Umbilical cord (tissue), 2 donors: Measurements from ENCODE around the genes CRYL1 and MICU2.

DNA sequence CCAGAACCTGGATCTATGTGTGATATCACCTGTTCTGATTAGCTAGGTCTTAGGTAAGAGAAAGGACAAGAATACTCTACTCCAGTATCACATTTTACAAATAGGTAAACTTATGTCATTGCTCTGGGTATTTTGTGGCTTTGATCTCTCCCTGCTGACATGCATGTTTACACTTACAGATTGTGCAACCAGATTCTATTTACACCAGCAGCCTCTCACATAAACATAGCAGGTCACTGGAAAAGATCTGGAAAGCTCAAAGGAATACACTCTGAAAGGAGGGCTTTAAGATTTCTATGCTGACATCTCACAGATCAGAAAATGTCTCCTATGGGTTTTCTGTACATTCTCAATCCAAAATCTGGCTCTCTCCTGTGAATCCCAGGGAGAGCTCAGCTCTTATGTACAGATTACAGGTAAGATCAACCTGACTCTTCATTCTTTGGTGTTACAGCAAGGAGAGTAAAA, 691.7 kb downstream of the TUBA3C start:
- RAMPAGE, long total RNA = no peak

DNA sequence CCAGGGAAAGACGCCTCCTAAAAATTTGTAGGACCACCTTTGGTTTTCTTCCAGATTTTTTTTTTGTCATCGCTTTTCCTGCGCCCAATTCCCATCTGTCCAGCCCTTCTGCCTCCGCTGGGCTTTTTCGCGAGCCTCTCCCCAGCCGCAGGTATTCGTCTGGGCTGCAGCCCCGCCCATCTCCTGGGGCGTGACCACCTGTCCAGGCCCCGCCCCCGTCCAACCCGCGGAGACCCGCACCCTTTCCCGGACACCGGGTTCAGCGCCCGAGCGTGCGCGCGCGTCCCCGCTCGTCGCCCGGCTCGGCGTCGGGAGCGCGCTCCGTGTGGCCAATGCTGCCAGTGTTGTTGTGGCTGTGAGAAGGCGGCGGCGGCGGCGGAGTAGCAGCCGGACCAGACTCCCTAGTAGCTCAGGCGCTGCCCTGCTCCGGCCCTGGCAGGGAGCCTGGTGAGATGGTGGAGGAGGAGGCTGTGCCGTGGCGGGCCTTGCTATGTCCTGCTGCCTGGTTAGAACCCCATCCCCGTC, 553.3 kb downstream of the TUBA3C start:
- RAMPAGE, long total RNA = no peak

DNA sequence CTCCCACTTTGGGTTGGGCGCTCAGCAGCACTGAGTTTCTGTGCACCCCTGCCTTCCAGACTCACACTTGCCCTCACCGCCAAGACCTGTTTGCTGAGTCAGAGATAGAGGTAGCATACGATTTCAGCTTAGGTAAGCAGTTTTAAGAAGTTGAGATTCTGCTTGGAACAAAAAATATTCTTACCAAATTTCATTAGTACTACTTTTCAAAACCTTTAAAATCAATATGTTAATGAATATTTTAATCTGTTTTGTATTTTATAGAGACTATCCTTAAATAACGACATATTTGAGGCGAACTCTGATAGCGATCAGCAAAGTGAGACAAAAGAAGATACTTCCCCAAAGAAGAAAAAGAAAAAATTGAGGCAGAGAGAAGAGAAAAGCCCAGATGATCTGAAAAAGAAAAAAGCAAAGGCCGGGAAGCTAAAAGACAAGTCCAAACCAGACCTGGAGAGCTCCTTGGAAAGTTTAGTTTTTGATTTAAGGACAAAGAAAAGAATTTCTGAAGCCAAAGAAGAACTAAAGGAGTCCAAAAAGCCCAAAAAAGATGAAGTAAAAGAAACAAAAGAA, 12.8 kb downstream of the MPHOSPH8 start:
- RAMPAGE, long total RNA = no peak

- RAMPAGE, long total RNA = no peak
Measured at GRCh38 chr13:19684717-19685560, 51.5 kb downstream of the MPHOSPH8 start.

DNA sequence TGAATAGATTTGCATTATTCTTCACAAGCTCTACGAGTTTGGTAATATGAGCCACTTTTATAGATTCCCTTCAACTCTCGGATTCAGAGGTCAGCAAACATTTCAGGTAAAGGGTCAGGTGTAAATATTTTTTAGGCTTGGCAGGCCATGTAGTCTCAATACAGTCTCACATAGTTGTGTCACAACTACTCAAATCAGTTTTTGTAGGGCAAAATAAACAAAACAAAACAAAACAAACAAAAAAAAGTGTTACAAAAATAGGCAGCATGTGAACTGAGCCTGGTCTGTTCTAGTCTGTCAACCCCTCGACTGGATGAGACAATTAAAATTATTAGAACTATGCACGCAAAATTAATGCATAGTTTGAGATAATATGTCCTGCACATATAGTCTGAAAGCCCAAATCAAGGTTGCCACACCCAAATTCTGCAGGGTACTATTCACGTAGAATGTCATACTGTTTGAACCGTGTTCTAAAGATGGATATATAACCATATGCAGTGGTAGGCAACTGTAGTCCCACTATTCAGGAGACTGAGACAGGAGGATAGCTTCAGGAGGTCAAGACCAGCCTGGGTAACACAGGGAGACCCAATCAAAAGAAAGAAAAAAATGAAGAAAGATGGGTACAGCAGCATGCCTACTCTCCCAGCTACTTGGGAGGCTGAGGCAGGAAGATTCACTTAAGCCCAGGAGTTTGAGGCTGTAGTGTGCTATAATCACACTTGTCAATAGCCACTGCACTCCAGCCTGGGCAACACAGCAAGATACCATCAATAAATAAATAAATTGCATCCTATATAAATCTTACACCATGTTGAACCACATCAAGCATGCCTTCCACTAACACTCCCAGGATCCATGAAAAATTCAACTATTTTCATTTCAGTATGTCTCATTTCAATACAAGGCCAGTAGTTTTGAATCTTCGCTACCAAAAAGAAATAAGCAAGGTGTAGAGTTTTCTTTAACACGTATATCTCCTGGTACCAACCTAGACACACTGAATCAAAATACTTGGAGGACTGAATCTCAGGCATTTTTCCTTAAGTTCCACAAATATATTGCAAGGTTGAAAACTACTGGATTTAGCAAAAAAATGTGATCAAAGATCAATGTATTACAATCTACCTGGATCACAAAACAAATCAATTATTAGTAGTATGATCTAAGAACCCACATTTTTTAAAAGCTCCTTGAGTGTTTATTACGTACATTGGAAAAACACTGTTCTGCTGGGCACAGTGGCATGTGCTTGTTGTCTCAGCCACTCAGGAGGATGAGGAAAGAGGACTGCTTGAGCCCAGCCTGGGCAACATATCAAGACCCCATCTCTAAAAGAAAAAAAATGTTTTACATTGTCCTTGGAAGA, 56.9 kb downstream of the PSPC1 start:
- RAMPAGE, long total RNA = no peak

DNA sequence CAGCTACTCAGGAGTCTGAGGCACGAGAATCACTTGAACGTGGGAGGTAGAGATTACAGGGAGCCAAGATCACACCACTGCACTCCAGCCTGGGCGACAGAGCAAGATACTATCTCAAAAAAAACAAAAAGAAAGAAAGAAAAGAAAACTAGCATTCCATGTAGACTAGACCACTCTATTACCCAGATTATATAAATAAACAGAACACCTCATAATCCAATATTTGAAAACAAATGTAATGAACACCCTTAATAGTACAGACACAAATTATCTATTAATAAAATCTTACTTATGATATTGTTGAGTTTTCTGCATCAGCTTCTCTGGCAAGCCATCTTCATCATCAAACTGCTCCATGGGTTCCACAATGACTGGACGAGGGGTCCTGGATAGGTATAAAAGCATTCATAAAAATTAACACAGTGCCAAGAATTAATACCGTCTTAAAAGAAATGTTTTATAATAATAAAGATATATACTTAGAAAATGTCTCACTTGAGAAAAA, 23.7 kb downstream of the PSPC1 start:
- RAMPAGE, long total RNA = no peak

DNA sequence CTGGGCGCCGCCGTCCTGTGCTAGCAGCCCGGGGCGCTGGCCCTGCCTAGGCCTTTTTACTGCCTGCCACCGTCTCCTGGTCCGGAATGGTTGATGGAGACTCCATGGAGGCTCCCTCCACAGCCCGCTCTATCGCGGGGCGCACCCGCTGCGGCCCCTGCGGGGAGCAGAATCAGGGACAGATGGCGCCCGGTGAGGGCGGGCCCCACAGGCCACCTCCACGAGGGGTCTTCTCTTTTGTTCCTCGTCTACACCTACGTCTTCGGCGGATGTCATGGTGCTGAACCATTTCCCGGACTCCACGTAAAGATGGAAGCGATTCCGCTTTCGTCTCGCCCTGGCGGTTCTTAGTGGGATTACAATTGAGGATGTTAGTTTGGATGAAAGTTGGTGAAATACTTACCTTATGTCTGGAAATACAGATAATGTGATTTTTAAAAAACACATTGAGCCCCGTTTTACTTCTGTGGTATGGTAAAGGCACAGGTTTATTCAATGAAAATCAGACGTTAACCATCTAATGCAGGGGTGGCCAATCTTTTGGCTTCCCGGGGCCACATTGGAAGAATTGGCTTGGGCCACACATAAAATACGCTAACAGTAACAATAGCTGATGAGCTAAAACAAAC, 1.3 kb upstream of the ZMYM5 start:
- RAMPAGE, long total RNA = no peak

GRCh38 chr13:19959131-19959929, 803 bp downstream of the ZMYM2 start:
- RAMPAGE, long total RNA = no peak

- RAMPAGE, long total RNA = start-site peak on the minus strand at chr13:20525828-20525839, 24 and 18 reads in 2 replicates
Measured at GRCh38 chr13:20525682-20526732, at the start of gene CRYL1. Gene CRYL1 (minus strand): TSS chr13:20525857.

DNA sequence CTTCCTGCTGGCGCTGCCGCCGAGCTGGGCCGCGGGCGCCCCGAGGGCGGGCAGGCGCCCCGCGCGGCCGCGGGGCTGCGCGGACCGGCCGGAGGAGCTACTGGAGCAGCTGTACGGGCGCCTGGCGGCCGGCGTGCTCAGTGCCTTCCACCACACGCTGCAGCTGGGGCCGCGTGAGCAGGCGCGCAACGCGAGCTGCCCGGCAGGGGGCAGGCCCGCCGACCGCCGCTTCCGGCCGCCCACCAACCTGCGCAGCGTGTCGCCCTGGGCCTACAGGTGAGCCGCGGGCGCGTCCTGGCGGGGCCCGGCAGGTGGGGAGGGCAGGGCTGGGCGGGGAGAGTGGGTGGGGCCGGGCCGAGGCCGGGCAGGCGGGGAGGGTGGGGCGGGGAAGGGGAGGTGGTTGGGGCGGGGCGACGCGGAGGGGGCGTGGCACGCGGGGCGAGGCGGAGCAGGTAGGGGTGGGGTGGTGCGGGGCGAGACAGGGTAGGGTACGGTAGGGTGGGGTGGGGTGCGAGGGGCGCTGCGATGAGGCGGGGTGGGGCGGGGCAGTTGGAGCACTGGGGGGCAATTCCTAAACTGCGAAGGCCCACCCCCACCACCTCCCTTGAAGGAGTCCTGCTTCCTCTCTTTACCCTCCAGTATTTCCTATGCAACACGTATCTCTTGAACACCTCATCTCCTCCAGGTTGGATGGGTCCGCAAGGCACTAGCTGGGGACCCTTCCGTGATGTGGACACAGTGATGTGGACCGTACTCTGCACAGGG, 699 bp downstream of the IL17D start:
- RAMPAGE, long total RNA = no peak

DNA sequence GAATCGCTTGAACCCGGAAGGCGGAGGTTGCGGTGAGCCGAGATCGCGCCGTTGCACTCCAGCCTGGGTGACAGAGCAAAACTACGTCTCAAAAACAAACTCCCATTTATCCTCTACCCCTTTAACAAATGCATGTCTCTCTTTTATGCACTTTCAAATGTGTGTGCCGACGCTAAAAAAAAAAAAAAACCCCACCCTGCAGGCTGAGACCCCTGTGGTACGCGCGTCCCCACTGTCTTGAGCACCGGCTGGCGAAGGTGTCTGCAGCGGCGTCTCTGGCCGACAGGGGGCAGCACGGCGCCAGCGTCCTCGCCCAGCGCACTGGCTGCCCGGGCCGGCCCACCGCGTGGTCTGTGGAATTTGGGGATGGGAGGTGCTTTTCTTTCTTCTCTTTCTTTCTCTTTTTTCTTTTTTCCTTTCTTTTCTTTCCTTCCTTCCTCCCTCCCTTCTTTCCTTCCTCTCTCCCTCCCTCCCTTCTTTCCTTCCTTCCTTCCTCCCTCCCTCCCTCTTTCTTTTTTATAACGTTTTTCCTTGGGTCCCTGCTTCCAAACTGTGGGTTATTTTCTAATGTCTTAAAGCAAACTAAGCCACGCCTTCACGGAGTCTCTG, 9.1 kb downstream of the IL17D start:
- RAMPAGE, long total RNA = no peak

DNA sequence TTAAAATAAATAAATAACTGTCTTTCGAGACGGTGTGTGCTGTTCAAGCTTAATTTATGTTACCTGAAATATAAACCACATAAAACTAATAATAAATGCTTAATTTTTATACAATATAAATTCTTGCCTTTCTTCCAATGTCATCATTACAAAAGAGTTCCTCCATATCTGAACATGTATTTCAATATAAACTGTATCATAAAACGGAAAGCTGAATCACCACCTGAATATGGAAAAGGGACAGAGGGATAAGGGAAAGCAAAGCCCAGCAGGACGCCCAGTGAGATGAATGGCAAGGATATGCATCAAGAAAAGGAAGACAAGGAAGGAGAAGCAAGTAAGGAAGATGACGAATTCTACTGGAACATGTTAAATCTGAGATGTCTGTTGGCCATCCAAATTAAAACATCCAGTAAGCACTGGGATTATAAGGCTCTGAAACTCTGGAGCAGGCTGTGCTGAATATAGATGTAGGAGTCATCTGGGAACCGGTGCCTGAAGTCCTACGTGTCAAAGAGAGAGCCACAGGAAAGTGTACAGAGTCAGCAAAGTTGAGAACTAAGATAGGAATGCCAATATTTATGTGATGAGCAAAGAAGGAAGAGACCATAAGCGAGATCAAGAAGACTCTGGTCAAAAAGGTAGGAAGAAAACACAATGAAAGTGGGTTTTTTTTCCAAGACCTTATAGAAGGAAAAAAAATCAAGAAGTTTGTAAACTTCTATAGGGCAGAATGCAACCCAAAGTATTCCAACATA, 50.9 kb upstream of the EEF1AKMT1 start:
- RAMPAGE, long total RNA = no peak

- RAMPAGE, long total RNA = no peak
Measured at GRCh38 chr13:20901954-20902586, 476 bp downstream of the XPO4 start.

- RAMPAGE, long total RNA = no peak
Measured at GRCh38 chr13:20939469-20940078, 37.0 kb upstream of the XPO4 start.

DNA sequence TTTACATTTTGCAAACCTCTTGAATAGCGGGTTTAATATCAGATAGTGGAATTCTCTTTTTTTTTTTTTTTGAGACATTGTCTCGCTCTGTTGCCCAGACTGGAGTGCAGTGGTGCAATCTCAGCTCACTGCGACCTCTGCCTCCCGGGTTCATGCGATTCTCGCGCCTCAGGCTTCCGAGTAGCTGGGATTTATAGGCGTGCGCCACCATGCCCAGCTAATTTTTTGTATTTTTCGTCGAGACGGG, 40.4 kb upstream of the XPO4 start:
- RAMPAGE, long total RNA = no peak

DNA sequence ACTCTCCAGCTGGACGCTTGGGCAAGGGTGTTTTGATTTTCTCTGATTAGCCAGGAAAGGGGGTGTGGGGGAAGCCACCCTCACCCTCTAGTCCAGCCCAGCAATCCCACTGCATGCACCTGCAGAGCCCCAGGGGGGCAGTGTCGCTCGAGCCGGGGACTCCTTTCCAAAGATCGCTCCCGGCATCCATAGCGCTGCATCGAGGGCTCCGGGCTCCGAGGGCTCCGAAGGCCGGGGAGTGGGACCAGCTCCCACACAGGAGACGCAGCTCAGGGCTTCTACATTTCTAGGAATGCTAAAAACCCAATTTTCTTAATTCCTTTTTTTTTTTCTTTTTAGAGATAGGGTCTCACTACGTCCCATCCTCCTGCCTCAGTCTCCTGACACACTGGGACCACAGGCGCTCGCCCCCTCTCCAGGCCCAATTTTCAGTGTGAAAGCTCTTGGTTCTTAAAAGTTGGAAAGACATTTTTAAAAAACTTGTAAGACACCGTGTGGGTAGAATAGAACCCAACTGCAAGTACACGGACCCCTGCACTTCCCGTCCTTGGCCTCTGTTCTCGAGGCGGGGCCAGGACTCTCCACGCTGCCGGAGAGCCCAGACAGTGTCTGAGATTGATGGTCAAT, 38.3 kb downstream of the LATS2 start:
- RAMPAGE, long total RNA = no peak

DNA sequence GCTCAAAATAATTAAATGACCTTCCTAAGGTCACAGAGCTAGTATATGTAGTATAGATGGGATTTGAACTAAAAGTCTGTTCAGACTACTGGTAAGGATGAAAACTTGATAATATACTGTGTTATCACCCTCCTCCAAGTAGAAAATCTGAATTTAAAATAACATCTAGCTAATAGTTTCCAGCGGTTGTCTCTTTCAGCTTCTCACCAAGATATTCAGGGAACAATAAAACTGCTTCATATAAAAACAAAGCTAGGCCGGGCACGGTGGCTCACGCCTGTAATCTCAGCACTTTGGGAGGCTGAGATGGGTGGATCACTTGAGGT, 31.8 kb downstream of the ZDHHC20 start:
- RAMPAGE, long total RNA = no peak

- RAMPAGE, long total RNA = no peak
Measured at GRCh38 chr13:21466435-21467053, 7.4 kb upstream of the ZDHHC20 start.

GRCh38 chr13:21537849-21538759, 65.9 kb downstream of the MICU2 start:
- RAMPAGE, long total RNA = no peak

- RAMPAGE, long total RNA = no peak
Measured at GRCh38 chr13:21603284-21604605, at the start of gene MICU2. Gene MICU2 (minus strand): TSS chr13:21604170.